OCI-LY7 (cell line): ENCODE results near the genes SETD7 and MGST2.

DNA sequence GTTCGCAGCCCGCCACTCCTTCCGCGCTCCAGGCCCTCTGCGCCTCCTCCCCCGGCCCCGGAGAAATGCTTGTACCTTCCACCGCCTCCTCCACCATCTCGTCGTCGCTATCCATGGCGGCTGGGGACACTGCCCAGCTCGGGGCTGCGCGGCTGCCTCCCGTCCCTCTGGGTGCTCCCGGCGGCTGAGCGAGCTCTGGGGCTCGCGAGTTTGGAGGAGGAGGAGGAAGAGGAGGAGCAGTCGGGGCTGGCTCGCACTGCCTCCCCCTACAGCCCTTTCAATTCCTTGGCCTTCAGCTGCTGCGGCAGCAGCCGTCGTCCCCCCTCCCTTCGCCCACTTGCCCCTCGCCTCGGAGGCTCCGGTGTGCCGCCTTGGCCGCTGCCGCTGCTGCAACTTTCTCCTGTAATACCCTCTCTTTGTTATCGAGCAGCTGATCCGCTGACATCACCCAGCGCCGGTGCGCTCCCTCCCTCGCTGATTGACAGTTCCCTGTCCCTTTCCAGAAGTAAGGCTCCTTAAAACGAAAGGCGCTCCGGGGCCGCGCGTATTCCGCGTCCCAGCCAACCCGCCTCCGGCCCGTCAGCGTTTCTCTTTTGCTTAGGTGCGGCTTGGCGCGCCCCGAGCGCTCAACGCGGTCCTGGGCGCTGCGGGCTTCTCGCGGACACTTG, at the start of gene SETD7:
Gene SETD7 (minus strand): TSS at position 197 of the 668 bp plus-strand sequence.
- PRO-cap, result bidirectional peak, plus-strand start at position 295 of the sequence, minus-strand start at position 197 of the sequence; bidirectional peak, plus-strand start at position 545 of the sequence, minus-strand start at position 584 of the sequence
- RAMPAGE, long total RNA, result no peak

DNA sequence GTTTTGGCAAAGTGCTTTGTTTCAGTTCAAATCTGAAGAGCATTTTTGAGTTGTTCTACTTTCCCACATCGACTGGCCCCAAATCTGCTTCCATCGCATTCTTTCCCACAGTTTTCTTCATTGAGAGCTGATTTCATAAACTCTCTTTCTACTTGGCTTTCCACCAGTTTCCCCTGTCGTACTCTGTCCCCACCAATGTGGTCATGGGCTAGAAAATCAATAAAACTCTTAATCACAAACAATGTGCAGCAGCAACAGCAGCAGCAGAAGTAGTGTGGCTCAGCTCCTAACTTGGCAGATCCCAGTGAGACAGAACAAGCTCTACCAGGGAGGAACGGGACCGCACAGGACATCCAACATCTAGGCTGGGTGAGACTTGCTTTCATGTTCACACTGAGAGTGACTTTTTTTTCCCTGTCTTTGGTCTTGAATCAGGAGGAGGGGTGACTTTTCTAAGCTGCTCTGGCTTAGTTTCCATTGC, 3.1 kb upstream of the SETD7 start:
- PRO-cap, result no peak
- RAMPAGE, long total RNA, result no peak

DNA sequence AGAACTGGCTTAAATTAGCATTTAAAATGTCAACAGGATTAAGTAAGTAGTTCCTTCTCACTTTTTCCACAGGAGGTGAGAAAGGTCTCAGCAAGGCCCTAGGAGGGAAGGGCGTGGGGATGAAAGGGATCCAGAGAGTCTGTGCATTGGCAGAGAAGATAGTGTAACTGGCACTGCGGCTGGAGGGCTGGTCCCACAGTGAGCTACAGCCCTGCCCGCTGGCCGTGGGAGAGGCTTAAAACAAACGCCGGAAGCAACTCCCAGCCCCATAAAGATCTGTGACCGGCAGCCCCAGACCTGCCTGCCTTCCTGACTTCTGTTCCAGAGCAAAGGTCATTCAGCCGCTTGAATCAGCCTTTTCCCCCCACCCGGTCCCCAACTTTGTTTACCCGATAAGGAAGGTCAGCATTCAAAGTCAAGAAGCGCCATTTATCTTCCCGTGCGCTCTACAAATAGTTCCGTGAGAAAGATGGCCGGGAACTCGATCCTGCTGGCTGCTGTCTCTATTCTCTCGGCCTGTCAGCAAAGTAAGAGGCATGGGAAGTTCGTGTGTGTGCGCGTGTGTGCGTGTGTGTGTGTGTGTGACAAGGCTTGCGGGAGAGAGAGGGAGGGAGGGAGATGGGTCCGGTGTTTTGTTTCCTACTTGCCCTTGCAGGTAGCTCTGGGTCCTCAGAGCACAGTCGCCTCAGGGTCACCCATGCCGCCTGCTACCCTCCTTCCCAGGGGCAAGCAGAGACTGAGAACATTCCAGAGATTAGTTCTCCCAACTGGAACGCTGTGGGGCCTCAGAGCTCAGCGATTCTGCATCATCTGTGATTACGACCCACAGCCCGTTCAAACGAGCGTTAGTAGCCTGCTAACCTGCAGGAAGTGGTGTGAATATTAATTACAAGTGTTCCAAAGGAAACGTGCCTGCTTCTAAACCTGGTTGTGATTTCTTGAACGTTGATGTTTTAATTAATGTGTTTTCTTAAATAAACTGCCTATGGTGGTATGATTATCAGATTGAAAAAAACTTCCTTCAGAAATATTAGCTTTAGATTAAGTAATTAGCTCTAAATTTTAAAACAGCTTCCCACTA, at the start of gene MGST2:
Gene MGST2 (plus strand): TSS at position 269 of the 1,081 bp plus-strand sequence.
- PRO-cap, result bidirectional peak, plus-strand start at position 269 of the sequence, minus-strand start at position 242 of the sequence; bidirectional peak, plus-strand start at position 886 of the sequence, minus-strand start at position 836 of the sequence
- RAMPAGE, long total RNA, result no peak

DNA sequence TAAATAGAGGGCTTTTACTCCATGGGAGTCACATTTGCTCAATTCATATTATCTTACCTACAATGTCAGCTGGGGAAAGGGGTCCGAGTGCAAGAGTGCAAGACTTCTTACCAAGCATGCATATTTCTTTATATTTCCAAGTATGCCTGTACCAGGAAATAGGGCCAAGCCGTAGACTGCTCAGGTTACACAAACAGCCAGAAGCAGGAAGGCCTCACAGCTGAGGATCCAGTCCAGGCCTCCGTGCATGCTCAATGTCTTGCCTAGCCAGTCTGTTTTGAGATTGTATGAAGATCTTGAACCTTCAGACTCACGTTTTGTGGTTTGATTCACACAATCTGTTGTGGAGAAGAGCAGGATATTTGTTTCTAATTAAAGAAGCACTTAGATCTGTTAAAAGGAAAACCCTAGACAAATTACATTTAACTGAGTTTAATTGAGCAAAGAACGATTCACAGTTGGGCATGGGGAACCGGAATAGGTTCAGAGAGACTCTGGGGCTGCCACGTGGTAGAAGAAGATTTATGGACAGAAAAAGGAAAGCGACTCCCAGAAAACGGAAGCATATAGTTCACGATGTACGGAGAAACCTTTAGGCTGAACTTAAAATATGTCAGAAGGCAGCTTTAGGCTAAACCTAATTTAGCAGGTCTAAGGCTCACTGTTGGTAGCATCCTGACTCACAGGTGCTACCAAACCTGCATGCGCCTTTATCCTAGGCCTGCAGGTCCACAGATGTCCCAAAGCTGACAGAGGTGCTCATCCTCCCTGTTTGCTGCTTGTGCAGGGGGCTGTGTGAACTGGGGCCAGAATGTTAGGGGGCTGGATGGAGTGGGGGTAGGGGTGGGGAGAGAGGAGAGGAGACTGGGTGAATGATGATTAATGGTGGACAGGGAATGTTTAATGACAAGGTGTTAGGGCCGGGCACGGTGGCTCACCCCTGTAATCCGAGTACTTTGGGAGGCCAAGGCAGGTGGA, 1.3 kb downstream of the MGST2 start:
- PRO-cap, result no peak
- RAMPAGE, long total RNA, result no peak

GRCh38 chr4:139735450-139736183, 70.0 kb downstream of the MGST2 start:
- PRO-cap, result no peak
- RAMPAGE, long total RNA, result no peak

DNA sequence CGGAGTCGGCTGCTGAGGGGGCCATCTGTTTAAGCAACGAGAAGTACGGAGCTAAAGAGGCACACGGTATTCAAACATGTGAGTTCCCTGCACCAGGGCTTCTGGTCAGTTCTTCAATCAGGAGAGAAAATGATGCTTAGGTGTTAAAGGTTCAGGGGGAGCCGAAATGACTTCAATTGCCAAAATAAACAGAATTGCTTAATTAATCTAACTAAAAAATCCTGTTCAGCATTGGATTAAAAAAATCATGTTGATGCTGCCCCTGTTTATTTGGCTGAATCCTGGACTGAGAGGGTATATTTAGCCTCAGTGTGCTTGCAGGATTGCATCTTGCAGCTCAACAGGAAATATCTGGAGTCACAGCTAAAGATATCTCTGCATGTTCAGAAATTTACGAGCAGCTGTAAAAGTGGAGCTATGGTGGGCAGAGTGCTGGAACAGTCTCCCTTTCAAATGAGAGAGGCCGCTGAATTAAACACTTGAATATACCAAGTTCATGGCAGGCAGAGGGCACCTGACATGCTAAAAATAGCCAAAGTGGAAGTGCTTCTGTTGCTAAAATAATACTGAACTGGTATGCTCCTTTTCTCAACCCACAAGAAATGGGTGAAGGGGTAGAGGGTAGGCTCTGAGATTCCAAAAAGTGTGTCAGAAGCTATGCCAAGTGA, 97.9 kb downstream of the MGST2 start:
- PRO-cap, result no peak
- RAMPAGE, long total RNA, result no peak

DNA sequence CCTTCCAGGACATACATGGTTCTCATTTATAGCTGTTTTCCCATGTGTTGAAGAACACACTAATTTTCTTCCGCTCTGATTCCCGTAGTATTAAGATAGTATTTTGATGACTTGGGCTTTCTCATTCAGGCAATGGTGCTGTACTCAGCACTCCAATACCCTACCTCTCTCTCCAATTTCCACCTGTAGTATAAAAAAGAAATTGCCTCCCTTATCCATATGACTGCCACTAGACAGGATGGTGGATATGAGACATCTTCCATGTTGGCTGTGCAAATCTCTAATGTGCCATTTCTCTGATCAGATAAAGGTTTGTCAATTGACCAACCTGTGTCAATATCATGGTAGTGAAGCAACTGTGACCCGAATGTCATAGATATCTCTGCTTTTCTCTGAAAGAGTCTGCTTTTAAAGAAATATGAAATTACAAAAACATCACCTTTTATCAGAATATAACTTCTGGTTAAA, 154.3 kb downstream of the MGST2 start:
- PRO-cap, result no peak
- RAMPAGE, long total RNA, result no peak

- PRO-cap, result no peak
- RAMPAGE, long total RNA, result no peak
Measured at GRCh38 chr4:139861129-139861688, 195.6 kb downstream of the MGST2 start.

DNA sequence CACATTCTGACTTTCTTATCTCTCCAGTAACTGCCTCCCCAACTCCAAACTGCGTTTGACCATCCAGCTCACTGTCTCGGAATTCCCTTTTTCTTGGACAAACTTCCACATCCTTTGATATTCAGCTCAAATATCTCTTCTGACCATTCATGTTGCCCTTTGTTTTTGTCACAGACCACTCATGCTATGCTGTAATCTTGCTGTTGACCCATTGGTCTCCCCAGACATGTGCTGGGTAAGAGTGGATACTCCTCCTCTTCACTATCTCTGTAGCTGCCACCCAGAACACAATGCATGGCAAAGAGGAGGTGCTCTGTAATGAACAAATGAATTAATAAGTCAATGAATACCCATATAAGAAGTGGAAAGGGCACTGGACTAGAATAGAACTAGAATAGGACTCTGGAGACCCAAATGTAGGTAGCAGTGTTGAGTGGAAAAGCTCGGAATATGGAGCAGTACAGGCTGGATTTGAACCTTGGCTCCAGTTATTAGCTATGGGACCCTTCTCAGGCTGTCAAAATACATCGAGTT, 196.8 kb downstream of the MGST2 start:
- PRO-cap, result no peak
- RAMPAGE, long total RNA, result no peak

GRCh38 chr4:139890145-139891279, 224.9 kb downstream of the MGST2 start:
- PRO-cap, result no peak
- RAMPAGE, long total RNA, result no peak

DNA sequence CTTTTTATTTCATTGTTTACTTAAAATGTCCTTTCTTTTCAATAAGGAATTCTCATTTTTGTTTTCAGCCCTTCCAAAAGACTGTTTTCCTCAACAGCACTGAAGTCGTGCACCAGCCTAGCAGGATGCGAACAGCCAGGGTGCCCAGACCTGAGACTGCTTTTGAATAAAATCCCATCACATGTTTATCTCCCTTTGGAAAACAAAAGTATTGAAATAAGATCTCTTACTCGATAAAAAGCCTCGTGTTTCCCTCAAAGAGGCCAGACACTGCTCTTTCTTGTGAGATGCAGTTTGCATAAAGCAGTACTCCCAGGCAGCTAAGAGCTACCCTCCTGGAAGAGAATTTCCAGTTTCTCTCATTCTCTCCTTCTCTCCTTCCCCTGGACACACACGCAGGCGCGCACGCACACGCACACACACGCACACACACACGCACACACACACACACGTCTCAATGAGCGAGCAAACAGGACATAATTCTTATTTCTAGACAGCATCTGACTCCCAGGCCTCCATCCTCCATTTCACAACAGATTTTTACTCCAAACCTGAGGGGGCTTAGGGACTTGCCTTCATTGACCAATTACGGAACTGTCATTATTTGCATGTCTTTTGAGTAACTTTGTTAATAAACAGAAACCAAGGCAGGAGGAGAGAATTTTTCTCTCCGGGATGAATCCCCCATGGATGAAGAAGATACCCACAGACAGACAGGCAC, 236.4 kb downstream of the MGST2 start:
- PRO-cap, result no peak
- RAMPAGE, long total RNA, result no peak

- PRO-cap, result no peak
- RAMPAGE, long total RNA, result no peak
Measured at GRCh38 chr4:139971070-139971723, 182.8 kb downstream of the MAML3 start.

GRCh38 chr4:140004494-140004982, 149.4 kb downstream of the MAML3 start:
- PRO-cap, result no peak
- RAMPAGE, long total RNA, result no peak

- PRO-cap, result no peak
- RAMPAGE, long total RNA, result no peak
Measured at GRCh38 chr4:140065282-140065982, 88.6 kb downstream of the MAML3 start.

DNA sequence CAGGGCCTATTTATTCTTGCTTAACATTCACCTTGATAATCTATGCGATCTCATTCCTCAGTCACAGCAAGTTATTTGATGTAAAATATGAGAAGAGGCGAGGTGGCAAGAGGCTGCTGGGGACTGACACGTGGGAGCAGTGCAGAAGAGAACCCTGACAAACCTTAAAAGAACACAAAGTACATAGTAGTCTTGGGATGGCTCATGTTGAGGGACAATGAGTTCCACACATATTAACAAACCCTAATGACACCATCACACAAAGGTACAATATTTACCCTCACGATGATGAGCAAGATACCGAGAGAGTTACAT, 57.5 kb downstream of the MAML3 start:
- PRO-cap, result no peak
- RAMPAGE, long total RNA, result no peak

DNA sequence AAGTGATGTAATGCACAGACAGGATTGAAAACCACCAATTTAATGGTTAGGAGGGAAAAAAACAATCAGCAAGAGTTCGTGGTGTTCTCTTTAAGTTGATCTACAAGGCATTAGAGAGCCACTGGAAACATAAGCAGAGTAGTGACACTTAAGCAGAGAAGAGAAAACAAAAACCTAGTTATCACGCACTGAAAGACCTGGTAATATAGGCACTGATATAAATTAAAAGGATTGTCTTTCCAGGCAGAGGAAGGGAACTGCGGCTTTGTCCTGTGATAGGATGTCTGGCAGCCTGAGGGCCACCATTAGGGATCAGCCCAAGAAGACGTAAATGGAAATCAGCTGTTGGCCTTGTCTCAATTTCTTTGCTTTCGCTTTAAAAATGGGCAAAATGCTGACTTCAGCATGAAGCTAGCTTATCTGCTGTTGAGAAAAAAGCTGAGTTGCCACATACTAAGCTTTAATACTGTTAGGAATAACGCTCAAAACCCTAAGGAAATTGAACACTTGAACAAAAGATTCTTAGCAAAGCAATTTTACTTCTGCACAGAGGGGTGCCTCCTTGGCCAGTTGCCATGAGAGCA, 84.9 kb upstream of the UCP1 start:
- PRO-cap, result no peak
- RAMPAGE, long total RNA, result no peak

GRCh38 chr4:140800560-140801097, 44.4 kb upstream of the TBC1D9 start:
- PRO-cap, result no peak
- RAMPAGE, long total RNA, result no peak

DNA sequence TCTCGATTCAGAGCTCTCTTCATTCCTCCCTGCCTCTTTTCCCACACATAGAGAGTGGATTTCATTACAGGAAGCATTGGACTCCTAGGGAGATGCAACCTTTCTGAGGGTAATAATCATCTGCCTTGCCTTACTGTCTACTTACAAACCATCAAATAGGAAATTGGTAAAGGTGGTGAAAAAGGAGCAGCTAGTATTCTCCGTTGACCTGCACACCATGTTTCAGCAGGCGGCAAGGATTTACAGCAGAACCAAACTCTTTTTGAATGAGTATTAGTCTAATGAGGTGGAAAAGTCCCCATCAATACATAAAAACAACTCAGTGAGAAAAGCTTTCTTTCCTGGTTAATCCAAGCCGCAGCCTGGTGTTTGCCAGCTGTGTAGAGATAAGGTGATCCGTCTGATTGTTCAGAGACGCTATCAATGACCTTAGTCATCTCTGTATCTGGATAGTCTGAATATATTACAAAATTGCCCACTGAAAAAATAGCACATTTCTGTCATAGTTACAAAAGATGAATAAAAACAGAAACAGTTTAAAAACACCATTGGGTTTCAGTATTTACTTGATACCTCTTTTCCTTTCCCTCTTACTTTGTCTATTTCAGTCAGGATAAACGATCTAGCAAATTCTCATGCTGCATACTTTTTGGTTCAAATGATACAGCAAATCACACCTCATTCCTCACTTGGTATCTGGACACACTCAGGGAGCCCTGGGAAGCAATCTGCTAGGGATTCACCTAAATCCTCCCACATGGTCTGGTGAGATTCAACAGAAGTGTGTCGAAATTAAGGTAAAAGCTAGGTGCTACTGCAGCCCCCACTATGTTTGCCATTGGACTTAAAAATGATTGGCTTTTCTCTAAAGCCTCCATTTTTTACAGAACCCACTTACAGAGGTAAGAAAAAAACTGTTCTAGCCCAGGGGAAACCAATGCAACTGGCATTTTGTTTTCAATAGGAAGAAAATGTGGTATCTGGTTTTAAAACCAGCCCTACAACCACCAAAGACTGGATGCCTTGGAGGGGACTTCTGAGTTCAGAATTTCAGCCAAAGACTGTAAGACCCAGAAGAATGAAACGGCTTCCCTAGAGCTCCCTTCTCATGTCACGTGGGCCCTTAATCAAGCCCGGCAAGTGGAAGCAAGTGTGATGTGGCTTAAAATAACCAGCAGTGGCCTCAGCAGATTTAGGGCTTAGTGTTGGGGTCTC, 110.6 kb upstream of the TBC1D9 start:
- PRO-cap, result no peak
- RAMPAGE, long total RNA, result no peak

GRCh38 chr4:141353152-141353643, 132.5 kb downstream of the ZNF330 start:
- PRO-cap, result no peak
- RAMPAGE, long total RNA, result no peak

DNA sequence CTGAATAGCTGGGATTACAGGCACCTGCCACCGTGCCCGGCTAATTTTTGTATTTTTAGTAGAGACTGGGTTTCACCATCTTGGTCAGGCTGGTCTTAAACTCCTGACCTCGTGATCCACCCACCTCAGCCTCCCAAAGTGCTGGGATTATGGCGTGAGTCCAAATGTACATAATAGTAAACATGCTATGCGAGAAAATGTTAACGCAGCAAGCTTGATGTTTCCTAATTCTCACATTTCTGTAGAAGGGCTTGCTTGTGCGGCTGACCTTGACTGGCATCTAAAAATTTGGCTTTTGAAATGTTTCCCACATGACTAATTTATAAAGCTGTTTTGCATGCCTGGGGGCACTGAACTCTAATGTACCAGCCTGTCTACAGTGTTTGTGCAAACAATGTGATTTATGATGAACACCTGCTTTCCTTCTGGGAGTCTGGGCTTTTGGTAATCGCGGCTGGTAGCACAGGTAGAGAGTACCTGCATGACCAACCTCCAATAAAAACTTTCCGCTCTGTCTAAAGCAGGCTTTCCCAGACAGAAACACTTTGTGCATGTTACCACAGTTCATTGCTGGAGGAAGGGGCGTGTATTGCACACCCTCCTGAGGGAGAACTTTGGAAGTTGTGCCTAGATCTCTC, 216.9 kb downstream of the IL15 start:
- PRO-cap, result no peak
- RAMPAGE, long total RNA, result no peak